Ureter (tissue), 1 donor: ENCODE results near the gene IFTAP.

- PRO-cap = no peak
Observed at GRCh38 chr11:35111054-35111318, 28.0 kb upstream of the CD44 start.

- PRO-cap = no peak
Observed at GRCh38 chr11:35166559-35167309, 27.8 kb downstream of the CD44 start.

- PRO-cap = no peak
Observed at GRCh38 chr11:35272496-35273121, 133.6 kb downstream of the CD44 start.

DNA sequence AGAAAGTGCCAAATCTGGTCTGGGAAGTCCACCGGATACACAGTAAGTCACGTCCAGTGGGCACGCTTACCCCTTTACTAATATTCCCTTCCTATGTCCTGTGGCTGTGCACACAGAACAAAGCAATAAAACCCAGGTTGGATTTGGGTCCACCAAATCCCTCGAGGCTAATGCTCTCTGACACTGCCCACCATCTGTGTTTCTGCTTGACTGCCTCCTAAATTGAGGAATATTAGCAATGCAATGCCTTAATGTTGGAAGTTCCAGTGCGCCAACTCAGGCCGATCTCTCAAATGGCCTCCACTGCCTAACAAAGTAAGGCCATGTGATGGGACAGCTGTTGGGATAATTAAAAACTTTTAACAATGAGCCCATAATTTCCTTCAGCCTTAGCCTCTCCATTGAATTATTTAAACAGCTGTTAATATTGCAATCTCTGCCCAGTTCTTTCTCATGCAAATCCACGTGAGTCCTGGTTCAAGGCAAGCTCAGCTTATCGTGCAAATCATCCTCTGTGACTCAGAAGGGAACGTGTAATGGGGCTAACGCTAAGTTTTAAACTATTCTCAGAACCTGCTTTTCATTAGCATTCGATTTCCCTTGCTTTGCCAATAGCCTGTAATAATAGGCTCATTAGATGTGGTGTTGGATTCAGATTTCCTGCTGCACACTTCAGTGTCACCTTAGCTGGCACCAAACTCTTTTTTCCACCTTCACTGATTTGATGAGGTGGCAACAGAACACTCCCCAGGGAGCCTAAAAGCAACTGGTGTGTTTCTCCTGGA lies 97.4 kb downstream of the SLC1A2 start:
- PRO-cap = no peak

DNA sequence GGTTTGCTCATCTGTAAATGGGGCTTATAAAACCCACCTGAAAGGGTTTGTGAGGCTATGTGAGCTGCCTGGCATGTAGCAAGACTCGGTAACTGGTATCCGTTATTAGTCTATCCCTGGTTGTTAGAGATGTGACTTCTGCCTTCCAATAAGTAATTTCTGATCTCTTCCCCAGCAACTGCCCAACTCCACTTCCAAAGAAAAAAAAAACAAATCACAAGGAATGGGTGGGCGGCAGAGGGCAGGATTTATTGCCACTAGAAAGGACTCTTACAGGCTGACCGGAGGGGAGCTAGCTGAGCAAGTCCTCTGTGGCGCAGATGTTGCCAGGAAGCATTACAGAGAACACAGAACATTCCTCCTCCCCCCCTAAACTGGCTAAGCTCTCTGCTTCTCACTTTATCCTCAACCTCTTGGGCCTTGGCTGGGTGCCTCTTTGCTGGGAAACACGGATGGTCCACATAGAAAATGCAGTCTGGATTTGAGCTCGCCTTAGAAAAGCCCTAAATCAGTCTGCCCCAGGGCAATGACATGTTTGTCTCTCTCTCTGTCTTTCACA lies 12.6 kb upstream of the FJX1 start:
- PRO-cap = no peak

GRCh38 chr11:35623559-35624121 lies 5.4 kb downstream of the FJX1 start:
- PRO-cap = no peak

- PRO-cap = no peak
Observed at GRCh38 chr11:35762766-35763347, 100.3 kb downstream of the TRIM44 start.

GRCh38 chr11:35797393-35797929 lies 134.9 kb downstream of the TRIM44 start:
- PRO-cap = no peak

- PRO-cap = no peak
Observed at GRCh38 chr11:35919197-35919525, 24.7 kb upstream of the LDLRAD3 start.

DNA sequence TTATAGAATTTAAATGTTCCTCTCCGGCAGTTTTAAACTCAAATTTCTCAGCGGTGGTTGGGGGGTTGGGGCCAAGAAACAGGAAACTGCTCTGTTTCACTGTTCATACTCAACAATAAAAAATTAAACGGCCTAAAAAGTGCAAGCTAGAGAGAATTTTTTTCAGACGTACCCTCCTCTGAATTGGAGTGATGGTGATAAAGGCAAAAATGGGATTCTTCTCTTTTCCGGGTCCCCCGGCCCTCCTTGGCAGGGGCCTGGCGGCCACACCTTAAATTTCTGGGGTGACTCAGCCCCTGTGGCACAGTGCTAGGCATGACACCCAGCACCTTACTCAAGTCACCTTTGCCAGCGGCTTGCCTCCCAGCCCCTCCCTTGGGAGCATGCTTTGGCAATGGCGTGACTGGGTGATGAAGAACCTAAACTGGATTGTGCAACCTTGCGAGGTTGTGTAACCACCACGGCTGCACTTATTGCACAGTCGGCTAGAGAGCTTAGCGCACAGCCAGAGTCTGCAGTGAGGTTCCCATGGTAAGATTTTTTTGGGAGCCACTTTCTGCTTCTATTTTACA lies 16.2 kb upstream of the LDLRAD3 start:
- PRO-cap = no peak

GRCh38 chr11:36015859-36016362 lies 72.0 kb downstream of the LDLRAD3 start:
- PRO-cap = no peak

GRCh38 chr11:36057200-36058068 lies 113.6 kb downstream of the LDLRAD3 start:
- PRO-cap = no peak

DNA sequence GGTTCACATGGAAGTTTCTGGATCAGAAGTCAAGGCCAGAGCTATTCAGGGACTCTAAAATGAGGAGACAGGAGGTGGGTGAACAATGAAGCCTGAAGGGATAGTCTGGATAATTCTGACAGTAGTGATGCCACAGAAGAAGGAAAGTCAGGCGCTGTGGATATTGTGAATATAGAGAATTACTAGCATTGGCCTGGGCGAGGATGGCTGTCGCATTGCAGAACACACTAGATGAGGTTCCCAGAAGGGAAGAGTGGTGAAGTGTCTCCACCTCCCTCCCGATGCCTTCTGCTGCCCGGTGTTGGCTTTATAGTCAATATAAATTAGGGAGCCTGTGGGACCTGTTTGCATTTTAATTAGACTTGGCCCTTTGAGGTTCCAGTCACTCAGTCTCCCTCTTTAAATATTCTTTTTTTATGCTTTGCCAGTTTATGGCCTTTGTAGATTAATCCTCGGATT lies 84.0 kb downstream of the PRR5L start:
- PRO-cap = no peak

DNA sequence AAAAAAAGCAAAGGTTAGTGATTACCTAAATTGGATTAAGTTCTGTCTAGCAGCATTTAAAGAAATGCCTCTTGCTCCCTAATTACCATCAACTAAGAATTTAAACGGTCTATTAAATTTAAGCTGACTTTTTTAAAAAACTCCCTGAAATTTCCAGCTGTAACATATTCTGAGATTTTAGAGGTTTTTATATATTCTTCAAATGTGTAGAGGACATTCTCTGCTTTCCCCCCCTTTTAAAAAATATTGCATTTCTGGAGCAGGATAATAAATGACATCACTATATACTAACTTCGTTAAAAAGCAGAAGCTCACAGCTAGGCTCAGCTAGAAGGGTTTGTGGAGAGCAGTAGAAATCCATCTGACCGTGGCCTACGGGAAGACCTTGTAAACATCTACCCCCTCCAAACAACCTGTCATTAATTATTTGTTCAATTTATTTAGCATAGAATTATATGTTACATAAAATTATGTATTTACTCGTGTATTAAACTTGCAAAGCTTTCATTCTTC lies 84.5 kb downstream of the PRR5L start:
- PRO-cap = no peak

GRCh38 chr11:36388088-36388287 lies 91.9 kb downstream of the PRR5L start:
- PRO-cap = no peak

DNA sequence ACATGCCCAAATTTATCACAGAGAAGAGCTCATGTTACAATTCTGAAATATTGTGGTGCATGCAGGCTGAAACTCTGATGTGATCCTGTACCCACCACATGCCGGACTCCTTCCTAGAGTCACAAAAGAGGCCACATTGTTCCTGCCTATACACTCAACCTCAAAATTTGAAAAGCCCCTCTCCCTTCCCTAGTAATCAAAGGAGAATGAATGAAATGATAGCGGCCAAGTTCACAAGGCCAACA lies 1.3 kb downstream of the TRAF6 start:
- PRO-cap = no peak

GRCh38 chr11:36594042-36595174 lies at the start of gene IFTAP:
Gene IFTAP, plus strand, starts transcription at chr11:36594502.
- PRO-cap = unidirectional peak, plus-strand start at chr11:36594531

- PRO-cap = no peak
Observed at GRCh38 chr11:39541660-39542508, 1917.6 kb downstream of the LRRC4C start.

GRCh38 chr11:40280919-40281277 lies 1178.6 kb downstream of the LRRC4C start:
- PRO-cap = no peak

- PRO-cap = unidirectional peak, minus-strand start at chr11:40293872; unidirectional peak, minus-strand start at chr11:40294128
Observed at GRCh38 chr11:40293593-40294558, 1165.6 kb downstream of the LRRC4C start.